Mesangial cell (primary cell): Measurements from ENCODE around the gene PRKCD.

DNA sequence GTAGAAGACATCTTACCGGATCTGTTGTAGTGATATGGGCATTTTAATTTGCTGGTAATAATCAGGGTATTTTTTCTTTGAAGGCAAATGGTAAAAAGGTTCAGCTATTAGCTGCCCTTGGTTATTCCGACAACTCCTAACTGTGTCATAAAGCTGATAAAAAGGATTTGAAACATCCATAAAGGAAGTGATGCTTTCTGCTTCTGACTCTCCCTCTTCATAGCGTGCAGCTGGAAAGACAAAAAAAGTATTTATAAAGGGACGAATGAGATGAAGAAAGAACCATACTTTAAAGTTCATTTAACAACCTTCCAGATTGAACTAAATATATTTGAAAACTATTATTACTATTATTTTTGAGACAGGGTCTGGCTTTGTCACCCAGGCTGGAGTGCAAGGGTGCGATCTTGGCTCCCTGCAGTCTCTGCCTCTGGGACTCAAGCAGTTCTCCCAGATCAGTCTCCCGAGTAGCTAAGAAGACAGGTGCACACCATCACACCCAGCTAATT is 51.2 kb upstream of the GNL3 start:
- RAMPAGE, long total RNA = no peak

DNA sequence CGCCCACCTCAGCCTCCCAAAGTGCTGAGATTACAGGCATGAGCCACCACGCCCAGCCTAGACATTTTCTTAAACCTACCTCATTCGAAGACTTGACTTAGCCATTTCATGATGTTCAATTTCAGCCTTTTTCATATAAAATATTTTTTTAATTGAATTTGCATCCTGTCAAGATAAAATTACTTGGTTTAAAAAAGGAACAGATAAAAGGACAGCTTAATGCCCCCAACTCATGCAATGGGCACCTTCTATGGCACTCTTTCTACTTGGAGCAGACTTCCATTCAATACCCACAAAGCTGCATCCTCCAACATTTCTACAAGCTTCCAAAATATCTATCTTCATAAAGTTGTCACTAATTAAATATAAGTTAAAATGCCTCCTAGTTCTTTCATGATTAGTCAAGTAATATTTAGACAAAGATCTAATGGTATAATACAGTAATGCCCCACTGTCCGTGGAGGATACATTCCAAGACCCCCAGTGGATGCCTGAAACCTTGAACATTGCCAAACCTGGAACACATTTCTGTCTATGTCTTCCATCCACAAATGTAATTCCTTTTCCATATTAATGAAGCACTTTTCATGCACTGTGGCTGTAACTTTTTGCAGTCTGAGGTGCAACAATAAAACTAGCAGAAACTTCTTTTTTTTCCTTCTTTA is 41.1 kb upstream of the GNL3 start:
- RAMPAGE, long total RNA = no peak

GRCh38 chr3:52684771-52685105 is 1.1 kb upstream of the GNL3 start:
- RAMPAGE, long total RNA = no peak

GRCh38 chr3:52694377-52695492 is 8.9 kb downstream of the GNL3 start:
- RAMPAGE, long total RNA = no peak

DNA sequence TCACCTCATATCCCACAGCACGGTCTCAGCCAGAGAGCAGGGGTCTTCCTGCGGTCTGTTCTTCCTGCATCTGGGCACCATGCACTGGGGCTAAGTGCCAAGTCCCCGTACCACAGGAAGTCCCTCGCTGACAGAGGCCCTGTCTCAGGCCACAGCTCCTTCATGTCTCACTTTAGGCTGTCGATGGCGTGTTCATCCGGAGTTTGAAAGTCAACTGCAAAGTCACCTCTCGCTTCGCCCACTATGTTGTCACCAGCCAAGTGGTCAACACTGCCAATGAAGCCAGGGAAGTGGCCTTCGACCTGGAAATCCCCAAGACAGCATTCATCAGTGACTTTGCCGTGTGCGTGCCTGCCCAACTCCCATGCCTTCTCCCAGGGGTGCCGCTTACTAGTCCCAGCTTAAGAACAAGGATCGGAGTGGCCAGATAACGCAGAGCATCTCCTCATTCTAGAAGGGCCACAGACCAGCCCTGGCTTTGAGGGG is 808 bp downstream of the ITIH1 start:
- RAMPAGE, long total RNA = no peak

DNA sequence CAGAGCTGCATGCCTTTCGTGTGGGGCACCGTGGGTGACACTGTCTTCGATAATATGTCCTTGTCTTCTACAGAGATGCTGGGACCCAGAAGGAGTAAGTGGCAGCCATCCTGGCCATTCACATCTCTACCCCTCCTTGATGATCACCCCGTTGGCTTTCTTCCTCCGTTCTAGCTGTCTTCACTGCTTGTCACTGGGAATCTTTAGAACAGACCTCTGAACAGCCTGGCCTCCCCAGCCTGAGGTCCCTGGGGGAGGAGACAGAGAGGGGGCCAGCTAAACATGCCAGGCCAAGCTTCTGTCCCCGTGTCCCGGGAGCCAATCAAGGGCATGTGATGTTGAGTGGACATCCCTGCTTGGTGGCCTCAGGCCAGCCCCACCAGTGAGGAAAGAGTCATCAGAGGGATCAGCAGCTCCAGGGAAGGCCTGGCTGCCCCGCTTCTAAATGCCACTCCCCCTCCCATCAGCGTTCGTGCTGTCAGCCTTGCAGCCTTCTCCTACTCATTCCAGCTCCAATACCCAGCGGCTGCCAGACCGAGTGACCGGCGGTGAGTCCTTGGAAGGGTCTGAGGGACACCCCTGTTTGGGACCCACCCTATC is 7.0 kb upstream of the ITIH3 start:
- RAMPAGE, long total RNA = no peak

- RAMPAGE, long total RNA = no peak
Measured at GRCh38 chr3:52793893-52794462, 618 bp upstream of the ITIH3 start.

GRCh38 chr3:52813181-52813763 is 17.2 kb downstream of the ITIH4 start:
- RAMPAGE, long total RNA = no peak

DNA sequence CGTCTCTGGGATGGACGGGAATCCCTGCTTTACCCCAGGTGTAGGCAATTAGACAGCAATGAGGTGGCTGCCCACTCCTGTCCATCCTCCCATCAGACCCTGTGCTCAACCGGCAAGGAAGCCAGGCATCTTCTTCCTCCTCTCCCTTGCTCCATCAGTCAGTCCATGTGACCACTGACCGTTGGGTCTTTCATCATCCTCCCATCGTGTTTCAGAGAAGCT is 8.9 kb upstream of the PRKCD start:
- RAMPAGE, long total RNA = no peak

- RAMPAGE, long total RNA = no peak
Measured at GRCh38 chr3:53159315-53160444, 1.3 kb upstream of the PRKCD start.

GRCh38 chr3:53160957-53161872 is at the start of gene PRKCD:
Gene PRKCD, plus strand, starts transcription at chr3:53161209.
- RAMPAGE, long total RNA = no peak

DNA sequence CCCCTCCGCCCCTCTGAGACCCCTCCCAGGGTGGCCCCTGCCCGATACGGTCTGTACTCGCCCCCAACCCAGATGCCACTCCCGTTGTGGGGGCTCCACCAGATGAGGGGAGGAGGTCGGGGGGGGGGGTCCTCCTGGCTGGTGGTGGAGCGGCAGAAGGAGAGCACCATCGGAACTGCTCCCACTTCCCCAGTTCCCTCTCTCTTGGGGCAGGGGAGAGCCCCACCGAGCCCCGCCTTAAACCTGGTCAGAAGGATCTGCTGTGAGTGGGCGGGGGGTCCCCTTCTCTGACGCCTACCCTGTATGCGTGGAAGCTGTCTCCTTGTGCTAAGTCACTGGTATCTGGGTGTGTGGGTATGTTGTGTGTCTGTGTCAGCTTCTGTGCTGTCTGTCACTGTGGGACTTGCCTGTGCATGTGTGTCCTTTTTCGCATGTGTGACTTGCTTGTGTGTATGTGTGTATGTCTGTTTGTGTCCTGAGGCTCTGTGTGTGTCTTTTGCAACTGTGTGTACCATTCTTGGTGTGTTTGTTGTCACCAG is 1.2 kb downstream of the PRKCD start:
- RAMPAGE, long total RNA = no peak

GRCh38 chr3:53168269-53168957 is 7.4 kb downstream of the PRKCD start:
- RAMPAGE, long total RNA = no peak

GRCh38 chr3:53192609-53192959 is 31.6 kb downstream of the PRKCD start:
- RAMPAGE, long total RNA = no peak

GRCh38 chr3:53275097-53275701 is 19.4 kb upstream of the TKT start:
- RAMPAGE, long total RNA = no peak

- RAMPAGE, long total RNA = no peak
Measured at GRCh38 chr3:53286976-53287795, 31.4 kb upstream of the TKT start.

- RAMPAGE, long total RNA = no peak
Measured at GRCh38 chr3:53673225-53673979, 172.8 kb downstream of the CHDH start.

GRCh38 chr3:53806357-53807028 is 39.7 kb downstream of the CHDH start:
- RAMPAGE, long total RNA = no peak

GRCh38 chr3:53841122-53841671 is 5.0 kb downstream of the CHDH start:
- RAMPAGE, long total RNA = no peak

DNA sequence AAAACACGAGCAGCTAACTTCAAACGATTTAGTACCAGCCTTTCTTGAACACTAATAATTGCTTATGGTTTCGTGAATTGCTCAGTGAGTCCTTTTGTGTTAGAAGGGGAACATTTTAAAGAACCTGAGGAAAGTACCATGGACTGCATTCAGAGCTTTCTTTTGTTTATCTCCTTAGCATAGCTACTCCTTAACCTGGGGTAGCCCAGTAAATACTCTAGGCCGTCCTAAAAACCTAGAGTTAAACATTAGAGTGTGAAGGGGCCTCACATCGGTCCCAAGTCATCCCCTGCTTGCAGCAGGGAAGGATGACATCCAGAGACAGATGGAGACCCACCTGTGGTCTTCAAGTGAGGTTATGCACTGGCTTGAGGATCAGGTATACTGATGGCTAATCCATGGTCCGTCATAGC is 1.7 kb downstream of the IL17RB start:
- RAMPAGE, long total RNA = no peak